SJSA1 (cell line): ENCODE measurements around the genes TUSC1, IFT74 and TOPORS.

GRCh38 chr9:21995965-21996281 lies 13.2 kb downstream of the CDKN2B start:
- RAMPAGE, long total RNA = no peak

DNA sequence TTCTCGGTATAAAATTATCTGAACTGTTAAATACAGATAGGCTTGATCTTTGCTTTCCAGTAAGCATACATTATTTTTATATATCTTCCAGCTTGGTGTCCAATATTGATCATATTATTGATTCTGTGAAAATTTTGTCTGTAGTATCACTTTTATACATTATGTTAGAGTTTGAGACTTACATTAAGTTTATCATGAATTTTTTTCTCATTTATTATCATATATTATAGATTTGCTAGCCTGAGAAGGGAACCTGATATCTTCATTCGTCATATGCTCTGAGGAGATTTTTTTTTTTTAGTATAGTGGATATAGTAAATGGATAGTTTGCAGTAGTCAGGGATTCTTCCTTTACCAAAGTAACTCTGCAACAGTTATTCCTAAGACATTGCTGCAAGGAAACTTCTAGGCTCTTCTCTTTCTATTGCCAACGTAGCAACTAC lies 70.6 kb downstream of the TUSC1 start:
- RAMPAGE, long total RNA = no peak

DNA sequence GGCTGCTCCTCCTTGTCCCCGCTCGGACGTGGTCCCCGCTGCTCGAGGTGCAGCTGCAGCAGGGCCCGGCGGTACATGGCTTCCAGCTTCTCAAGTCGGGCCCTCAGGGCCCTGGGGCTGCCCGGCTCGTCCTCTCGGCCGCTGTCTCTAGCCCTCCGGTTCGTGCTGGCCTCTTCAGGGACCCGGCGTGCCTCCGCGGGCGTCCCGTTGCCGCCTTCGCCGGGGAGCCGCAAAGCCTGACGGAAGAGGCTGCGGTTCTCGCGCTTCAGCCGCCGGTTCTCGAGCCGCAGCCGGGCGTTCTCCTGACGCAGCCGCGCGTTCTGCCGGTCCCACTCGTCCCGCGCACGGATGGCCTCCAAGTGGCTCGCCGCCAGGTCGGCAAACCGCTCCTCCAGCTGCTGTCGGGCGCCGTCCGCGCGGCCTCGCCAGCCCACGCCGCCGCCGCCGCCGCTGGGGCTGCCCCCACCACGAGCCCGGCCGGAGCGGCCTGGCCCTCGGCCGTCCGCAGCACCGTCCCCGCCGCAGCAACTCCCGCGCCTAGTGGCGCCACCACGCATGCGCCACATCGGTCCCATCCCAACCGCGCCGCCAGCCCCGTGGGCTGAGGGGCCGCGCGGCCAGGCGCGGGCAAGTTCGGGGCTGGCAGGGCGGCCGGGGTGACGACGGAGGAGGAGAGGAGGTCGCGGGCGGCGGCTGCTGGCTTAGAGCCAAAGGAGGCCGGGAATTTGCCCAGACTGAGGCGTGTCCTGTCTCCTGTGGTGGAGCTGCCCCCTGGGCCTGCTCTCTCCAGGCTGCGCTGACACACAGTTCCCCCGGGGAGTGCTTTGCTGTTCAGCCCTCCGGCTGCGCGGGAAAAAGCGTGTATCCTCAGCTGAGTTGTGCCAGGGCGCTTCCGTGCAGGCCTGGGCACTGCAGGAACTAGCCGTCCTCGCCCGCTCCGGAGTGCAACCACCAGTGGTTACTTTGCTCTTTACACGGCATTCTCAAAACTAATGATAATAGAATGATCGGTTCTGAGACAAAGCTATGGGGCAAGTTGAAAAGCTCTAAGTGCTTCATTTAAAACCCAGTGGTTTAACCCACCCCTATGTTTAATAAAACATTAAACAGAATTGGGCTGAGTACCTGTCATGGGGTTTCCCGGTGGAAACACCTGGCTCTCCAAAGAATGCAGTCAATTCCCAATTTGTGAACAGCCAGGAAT lies at the start of gene TUSC1:
Gene TUSC1 (minus strand): TSS at position 698 of the 1,204 bp plus-strand sequence.
- RAMPAGE, long total RNA = no peak

DNA sequence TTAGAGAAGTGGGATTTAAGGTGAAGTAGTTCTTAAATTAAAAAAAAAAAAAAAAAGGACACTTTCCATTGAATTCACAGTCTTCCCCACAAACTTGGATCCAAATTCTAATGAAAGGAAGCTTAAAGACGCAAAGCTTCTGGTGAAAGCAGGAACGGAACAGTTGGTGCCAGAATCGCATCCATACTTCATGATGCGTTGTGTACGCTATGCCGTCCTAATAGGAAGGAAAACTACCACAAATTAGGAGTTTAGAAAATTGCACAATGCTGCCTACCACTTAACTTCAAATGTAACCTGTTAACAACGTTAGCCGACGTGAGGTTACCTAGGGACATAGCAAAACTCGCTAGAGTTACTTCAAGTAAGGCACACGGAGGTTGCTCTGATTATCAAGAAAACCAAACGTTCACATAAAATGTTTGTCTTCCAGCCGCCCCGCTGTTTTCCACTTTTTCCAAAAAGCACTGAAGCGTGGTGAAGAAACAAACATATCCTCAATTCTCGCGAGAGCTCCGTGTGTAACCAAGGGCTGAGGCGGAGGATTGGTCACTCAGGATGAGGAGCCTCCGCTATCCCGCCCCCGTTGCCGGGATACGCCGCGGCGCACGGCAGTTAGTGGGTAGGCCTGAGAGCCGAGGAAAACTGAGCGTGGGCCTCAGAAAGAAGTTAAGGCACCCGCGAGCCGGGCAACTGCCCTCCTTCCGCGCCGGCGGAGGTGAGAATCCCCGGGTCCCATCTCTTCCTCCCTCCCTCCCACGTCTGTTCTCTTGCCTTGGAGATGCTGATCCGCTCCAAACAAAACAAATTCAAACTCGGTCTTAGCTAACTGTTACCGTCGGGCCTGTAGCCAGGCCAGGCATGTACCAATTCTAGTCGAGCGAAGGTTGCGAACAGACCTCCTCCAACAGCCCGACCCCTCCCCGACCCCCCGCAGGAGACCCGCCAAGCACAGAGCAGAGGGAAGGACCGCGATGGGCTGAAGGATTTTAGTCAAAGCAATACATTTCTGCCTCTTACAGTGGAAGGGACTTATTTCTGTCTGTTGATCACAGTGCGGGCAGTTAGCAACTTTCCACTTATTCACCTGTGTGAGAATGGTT lies at the start of gene IFT74:
Gene IFT74 (plus strand): TSS at position 614 of the 1,103 bp plus-strand sequence.
- RAMPAGE, long total RNA = start-site peak on the plus strand centred at position 626 of the sequence, 30 bp wide, 19 and 18 reads in 2 replicates

DNA sequence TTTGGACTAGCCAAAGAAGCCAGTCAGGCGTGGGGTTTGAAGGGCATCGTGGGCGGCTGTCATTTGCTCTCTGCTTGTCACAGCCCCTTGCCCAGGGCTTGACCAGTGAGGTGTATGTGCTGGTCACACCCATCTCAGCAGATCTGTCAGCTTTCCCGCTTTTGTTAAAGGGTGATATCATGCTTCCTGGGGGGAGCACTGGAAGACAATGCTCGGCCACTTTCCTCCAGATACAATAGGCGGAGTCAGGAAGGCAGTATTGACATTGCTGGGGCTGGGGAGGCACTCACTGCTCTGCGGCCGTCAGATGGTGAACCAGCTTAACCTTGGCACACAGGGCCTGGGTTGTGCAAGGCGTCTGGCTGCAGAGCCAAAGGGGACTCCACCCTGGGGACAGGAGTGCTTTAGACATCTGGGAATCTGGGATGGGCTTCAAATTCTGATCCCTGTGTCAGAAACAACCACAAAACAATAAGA lies 8.7 kb downstream of the TEK start:
- RAMPAGE, long total RNA = no peak

GRCh38 chr9:27341839-27342381 lies 45.0 kb upstream of the EQTN start:
- RAMPAGE, long total RNA = no peak

DNA sequence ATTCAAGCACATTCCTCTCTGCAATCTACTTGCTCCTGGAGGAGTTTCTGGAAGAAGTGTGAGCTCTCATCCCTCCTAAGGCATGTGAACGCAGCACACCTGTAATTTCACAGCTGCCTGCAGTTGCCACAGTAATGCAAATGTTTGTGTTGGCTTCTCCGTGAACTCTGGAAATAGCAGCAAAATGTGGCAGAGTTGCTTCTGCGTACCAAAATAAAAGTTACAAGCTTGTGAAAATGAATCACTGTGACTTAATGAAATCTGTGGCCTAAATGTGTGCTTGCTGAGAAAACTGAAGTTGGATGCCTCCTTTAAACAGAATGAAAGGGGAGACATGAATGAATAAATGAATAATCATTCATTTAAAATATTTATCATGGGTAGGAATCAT lies 89.9 kb upstream of the EQTN start:
- RAMPAGE, long total RNA = no peak

DNA sequence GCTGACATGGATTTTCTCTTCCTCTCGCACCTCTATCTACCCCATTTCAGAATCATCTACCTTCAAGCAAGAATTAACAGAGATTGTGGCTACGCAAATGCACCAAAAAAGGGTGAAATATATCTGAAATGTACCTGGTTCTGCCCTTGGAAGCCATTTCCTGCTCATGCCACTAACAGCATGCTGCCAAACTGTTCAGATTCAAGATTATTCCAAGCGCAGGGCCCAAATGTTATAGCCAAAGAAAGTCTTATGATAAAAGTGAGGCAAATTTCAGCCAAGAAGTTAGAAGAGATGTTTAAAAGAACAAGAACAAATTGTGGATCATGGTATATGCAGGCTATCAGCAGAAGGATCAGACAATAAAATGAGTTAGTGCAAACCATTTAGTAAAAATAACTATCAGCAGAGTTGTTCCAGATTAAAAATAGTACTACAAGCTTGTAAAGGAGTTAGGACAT lies 1.9 kb downstream of the IFNK start:
- RAMPAGE, long total RNA = no peak

GRCh38 chr9:27539505-27540394 lies 10.1 kb upstream of the MOB3B start:
- RAMPAGE, long total RNA = no peak

- RAMPAGE, long total RNA = no peak
Measured at GRCh38 chr9:32550105-32550461, 2.0 kb upstream of the SMIM27 start.

DNA sequence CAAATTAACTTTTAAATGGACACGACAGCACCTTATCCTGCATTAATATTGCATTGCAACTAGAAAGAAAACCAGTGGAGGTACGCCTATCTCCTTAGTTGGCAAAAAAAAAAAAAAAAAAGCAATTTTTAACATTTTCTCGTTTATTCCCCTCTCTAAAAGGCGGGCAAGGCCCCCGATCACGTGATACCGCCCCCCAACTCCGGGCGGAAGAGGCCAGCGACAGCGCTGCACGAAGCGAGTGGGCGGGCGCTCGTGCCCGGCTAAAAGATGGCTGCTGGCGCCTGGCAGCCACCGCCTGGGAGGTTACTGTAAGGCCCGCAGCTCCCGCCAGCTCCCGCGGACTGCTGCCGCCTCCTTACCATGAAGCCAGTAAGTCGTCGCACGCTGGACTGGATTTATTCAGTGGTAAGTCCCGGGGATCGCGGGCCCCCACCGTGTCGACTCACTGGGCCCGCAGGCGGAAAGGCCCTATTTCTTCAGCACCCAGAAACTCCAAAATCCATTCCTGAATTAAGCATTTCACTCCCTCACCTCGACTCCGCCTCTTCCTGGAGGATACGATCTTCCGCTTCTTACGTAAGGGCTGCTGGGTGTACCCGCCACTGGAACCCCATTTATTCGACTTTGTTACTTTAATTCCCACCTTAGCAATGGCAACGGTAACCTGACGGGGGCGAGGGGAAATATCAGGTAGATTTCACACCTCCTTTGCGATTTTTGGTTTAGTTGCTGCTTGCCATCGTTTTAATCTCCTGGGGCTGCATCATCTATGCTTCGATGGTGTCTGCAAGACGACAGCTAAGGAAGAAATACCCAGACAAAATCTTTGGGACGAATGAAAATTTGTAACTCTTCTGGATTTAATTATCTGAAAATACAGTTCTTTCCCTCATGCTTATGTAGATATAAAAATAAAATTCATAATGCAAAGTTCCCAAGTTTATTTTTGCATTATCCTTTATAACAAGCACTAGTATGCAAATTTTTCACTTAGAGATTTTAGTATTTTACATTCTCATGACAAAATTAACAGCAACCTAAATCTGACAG lies at the start of gene TOPORS:
Gene TOPORS (minus strand): TSS at position 515 of the 1,053 bp plus-strand sequence.
- RAMPAGE, long total RNA = start-site peak on the plus strand centred at position 267 of the sequence, 55 bp wide, 27 and 15 reads in 2 replicates

GRCh38 chr9:32982513-32982917 lies 18.9 kb downstream of the APTX start:
- RAMPAGE, long total RNA = no peak

DNA sequence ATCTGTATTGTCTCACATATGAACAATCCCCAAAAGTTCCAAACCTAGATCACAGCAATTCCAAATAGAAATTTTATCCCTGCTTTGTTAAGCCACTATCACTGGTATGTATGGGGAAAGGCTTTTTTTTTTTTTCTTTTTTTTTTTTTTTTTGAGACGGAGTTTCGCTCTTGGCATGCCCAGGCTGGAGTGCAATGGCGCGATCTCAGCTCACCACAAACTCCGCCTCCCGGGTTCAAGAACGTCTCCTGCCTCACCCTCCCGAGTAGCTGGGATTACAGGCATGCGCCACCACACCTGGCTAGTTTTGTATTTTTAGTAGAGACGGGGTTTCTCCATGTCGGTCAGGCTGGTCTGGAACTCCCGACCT lies 733 bp downstream of the APTX start:
- RAMPAGE, long total RNA = no peak

DNA sequence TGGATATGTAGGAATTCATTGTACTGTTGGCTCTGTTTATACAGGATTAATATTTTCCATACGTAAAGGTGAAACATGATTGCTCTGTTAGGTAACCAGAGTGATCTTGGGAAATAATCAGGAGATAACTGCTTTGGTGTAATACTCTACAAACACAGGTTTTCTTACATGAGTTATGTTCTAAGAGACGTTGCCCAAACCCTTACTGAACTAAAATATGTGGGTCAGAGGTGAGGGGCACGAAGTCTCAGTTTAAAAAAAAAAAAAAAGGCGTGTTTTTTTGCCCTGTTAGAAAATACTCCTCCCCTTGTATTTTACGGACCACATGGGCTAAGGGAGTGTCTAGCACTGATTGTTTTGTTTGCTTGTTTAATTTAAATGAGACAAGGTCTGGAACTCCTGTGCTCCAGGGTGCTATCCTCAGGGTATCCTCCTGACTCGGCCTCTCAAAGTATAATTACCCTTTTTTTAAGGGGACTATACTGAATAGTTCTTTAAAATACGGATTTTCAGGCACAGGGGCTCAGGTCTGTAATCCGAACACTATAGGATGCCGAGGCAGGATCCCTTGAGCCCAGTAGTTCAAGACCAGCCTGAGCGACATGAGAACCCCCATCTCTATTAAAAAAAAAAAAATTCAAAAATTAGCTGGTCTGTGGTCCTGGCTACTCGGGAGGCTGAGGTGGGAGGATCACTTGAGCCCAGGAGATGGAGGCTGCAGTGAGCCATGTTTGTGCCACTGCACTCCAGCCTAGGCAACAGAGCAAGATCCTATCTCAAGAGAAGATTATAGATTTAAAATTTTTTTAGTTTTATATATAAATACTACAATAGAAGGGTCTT lies 8.1 kb downstream of the DNAJA1 start:
- RAMPAGE, long total RNA = no peak

DNA sequence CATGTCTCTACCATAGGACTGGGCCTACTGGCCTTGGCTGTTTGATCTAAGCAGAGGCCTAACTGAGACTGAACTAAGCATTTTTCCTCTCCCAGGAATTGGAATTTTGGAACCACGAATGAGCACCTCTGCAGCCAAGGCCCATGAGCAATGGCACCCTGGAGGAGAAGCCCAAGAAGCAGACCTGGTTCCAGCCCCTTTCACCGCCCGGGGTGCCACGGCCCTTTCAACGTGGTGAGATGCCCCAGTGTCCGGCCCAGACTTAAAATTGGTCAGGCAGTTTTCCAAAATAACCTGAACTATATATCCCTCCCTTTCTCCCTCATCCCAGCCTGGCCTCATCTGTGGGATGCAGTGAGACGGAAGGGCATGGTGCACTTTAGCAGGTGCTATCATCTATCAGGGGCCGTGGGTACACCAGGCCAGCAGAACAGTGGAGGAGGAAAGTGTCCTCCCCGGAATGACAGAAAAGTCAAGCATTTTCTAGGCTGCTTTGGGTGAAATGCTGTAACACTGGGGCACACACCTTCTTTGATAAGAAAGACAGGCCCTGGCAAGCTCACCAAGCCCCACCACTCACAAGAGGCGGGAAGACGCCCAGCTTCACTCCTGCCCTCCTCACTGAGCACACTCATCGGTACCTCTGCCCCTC lies 43.4 kb downstream of the B4GALT1 start:
- RAMPAGE, long total RNA = no peak

DNA sequence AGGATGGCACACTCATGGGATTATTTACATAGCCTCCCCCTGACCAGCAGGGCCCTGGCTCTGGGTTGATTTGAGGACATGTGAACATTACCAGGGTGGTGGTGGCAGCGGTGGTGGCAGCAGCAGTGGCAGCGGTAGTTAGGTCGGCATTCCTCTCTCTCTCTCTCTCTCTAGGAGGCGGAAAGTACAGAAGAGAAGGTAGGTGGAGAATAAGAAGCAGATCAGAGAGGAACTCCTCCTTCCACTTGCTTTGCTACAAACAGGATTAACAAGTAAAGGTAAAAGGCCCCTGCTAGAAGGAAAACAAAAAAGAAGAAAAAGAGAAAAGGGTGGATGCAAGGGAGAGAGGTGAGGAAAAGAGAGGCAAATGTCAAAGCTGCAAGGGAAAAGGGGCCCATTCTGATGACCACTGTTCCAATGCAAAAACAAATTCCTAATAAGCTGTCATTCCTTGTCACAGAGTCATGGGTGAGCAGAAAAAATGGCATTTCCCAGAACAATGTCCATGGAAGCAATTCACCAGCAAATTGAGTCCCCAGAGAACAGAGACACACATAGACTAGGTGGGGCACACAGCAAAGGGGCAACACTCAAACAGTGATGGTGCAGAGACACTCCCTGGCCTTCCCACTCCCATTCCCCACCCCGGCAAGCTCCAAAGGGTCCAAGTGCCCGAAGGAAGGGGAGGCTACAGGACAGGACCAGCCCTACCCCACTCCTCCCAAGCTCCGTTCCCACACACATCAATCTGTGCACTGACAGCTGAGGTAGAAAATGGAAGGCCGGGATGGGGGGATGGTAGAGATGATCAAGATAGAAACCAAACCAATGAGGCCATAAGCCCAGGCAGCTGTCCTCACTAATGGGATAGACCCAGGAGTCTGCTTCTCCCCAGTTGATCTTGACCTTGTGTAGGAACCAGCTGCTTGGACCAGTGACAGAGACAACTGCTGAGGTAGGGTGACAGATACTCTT lies 38.9 kb downstream of the B4GALT1 start:
- RAMPAGE, long total RNA = no peak

DNA sequence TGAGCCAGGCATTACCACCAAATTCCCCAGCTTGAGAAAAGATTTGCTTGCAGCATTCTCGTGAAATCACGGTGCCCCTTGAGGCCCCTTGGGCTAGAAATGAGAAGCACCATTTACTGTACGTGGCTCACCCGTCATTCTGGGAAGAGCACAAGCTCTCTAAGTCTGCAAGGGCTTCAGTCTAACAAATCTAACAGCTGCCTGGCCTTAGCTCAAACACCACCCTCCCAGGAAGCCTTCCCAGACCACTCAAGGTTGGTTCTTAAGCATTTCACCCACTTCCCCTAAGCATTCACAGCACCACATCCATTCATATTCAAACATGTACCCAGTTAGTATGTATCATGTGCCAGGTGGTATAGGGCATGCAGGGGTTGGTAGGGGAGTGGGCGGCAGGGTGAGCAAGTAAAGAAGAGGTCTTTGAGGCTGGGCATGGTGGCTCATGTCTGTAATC lies 26.3 kb downstream of the B4GALT1 start:
- RAMPAGE, long total RNA = no peak

GRCh38 chr9:33158928-33159980 lies 7.9 kb downstream of the B4GALT1 start:
- RAMPAGE, long total RNA = no peak

DNA sequence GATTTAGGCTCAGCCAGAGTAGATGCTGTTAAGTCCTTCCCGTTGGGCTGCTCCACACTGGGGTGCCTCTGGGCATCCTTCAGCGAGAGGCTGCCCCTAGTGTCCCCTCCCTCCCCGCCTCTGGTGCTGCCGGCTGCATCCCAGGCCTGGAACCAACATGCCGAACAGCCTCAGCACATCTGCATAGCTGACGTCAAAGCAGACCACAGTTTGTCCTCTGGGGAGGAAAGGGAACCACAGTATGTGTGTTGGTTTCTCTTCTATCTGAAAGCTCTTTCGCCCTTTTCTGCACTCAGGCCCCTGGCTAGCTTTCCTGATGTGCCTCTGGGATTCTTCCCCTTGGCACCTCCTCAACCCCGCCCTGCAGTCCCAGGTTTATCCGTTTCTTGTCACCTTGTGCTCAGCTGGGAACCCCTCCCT lies 35.4 kb upstream of the B4GALT1 start:
- RAMPAGE, long total RNA = no peak

DNA sequence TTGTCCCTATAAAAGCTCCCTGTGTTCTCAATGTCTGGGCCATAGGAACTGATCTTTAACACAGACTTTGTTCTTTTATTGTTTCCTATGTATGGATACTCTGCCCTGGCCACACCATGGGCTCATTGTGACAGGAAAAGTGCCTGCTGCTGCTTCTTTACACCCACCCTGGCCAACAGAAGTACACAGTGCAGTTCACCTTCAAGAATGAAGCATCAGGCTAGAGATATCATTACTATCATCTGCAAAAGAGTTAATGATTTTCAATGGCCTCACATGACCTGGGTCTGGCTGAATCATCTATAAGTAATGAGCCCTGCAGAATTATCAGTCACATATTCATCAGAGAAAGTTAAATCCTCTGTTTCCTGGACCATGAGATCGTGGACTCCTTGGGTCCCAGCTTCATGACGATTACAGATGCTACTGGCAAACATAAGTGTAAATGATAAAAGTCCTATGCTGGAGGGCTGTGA lies 8.3 kb downstream of the BAG1 start:
- RAMPAGE, long total RNA = no peak